Epithelial cell of esophagus (primary cell): ENCODE measurements around a stretch of chr22.

- RRBS: no CpG with 5 or more reads among the region's 12 CpGs
Measured at GRCh38 chr22:41825950-41827103, 6.6 kb upstream of the SREBF2 start.

DNA sequence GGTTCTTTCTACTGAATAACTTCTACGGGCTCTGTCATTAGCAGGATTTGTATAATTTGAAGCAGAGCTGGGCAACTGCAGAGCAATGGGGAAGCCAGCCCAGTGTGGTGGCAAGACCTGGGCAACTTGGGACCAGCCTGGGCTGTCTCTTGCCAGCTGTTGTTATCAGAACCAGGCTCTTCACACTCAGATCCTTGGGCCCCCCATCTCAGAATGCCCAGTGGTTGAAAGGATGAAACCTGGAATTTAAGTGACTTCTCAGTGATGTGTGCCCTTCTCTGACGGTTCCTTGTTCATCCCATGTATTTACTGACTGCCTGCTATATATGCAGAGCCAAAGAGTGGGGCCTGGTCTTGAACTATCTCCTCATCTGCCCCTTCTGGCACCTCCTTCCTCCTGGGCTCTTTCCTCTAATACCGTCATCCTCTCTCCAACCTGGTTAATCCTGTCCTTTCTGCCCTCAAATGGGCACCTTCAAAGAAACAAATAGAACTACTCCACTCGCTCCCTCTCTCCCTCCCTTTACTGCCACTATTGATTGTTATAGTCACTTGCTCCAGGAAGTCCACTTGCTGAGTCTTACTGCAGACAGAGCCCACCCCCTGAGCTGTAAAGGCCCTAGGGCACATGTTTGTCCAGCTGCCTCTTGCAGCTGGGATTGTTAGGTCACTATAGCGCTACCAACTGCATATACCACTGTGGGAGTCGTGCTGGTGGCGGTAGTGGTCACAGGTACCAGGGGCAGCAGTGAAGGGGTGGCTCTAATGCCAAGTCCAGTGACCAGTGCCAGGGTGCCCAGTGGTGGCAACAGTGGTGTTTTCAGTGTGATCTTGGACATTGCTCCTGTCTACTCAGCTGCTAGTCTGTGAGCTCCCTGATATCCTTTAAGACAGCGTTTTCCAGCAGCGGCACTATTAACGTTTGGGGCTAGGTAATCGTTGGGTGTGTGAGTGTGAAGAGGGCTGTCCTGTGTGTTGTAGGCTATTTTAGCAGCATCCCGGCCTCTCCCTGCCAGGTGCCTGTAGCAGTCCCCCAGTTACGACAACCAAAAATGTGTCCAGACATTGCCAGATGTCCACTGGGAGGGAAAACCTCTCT is 4.5 kb upstream of the SREBF2 start:
- RRBS: no CpG with 5 or more reads among the region's 13 CpGs

DNA sequence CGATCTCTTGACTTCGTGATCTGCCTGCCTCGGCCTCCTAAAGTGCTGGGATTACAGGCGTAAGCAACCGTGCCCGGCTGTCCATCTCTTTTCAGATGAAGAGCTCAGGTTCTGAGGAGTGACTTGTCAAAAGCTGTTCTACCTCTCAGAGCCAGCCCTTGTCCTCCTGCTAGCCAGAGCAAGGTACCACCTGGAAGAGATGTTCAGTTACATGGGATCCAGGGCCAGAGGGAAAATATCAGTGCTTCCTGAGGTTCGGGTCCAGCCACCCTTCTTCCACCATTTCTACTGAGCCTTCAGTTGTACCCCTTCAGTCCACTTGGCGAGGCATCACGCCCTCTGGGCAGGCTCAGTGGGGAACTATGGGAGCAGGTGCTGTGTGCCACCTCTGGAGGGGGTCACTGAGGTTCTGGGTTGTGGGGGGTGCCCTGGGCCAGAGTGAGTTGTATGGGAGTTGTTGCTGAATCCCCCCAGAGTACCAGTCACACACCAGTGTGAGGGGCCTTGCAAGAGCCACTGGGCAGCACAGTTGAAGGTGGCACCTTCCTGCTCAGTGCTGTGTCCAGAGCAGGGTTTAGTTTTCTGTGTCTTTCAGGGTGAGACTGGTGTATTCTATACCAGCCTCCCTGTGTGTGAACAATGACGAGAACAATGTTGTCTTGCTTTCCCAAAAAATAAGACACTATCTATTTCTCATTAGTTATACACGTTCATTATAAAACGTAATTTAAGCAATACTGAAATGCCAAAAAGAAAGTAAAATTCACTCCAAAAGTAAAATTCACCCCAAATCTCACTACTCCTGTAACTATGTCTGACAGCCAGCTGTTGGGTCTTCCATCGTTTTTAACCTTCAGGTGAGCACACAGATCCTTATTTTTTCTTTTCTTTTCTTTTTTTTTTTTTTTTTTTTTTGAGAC is 2.7 kb upstream of the SREBF2 start:
- RRBS: no CpG with 5 or more reads among the region's 13 CpGs

DNA sequence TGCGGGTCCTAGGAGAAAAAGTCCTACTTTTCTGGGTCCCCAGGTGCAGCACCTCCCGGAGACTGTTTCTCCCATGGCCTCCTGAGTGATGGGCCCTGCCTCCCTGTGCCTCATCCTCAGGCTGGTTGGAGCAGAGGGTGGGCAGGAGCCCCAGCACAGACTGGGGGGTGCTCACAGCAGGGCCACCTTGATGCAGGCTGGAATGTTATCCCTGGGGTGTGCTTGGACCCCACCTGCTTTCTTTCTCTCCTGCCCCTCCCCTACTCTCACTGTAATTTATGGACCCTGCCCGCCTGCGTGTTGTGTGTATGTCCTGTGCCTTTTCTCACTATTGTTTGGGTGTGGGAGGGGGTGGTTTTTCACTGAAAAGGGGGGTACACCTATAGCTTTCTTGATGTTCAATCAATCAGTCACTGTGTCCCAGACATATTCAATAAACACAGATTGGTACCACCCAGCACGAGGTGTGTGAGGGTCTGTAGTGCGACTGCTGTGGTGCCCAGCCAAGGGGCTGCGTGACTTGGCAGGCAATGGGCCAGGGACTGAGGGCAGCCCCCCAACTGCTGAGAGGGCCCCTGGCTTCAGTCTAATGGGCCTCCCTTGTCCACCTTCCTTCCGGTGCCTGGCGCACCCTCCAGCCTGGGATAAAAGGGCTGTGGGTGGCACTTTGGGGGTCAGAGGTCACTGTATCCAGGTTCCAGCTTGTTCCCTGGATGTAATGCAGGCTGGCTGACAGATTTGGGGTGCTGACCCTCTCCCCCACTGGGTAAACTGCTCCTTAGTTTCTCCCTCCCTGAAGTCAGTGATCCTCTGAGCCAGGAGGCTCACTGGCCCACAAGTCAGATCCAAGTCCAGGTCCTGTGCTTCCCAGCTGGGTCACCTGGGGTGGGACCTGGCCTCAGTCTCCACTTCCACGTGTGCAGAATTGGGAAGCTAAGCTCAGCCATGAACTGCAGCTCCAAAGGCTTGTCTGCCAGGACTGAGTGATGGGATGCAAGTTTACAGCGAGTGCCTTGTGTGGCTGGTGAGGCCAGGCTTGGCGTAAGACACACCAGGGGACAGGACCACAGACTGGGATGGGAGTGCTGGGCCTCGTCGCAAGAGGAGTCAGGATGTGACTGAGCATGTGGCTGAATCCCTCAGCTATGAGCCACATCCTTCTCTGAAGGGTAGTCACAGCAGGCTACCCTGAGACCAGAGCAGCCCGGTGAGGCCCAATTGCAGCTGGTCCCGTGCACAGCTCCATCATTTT is 7.6 kb downstream of the SHISA8 start:
- RRBS: no CpG with 5 or more reads among the region's 16 CpGs

- RRBS: no CpG with 5 or more reads among the region's 6 CpGs
Measured at GRCh38 chr22:41939491-41939801, 7.5 kb downstream of the CENPM start.

DNA sequence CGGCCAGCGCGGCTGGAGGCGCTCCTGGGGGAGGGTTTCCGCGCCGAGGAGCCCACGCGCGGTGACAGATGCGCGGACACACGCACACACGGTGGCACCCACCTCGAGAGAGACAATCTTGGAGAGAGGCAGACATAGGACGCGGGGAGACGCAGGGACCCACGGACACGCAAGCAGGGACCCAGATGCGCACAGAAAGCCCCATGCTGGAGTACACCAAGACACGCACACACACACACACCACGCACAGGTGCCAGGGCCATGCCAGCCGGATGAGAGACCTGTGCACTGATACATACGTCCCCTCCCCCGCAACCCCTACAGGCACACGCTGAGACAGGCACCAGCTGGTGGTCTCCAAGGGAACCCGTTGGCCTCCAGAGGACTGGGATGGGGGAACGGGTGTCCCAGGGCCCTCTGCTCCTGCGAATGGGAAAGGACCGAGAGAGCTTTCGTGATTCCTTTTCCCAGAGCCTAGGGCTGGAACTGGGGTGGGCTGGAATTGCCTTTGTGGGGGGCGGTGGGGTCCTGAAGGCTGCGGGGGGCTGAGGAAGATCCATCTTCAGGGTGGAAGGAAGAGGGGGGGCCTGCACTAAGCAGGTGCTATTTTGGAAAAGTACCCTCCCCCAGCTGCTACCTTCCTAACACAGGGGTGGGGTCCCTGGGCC is 8.0 kb downstream of the SEPTIN3 start:
- RRBS: no CpG with 5 or more reads among the region's 34 CpGs

DNA sequence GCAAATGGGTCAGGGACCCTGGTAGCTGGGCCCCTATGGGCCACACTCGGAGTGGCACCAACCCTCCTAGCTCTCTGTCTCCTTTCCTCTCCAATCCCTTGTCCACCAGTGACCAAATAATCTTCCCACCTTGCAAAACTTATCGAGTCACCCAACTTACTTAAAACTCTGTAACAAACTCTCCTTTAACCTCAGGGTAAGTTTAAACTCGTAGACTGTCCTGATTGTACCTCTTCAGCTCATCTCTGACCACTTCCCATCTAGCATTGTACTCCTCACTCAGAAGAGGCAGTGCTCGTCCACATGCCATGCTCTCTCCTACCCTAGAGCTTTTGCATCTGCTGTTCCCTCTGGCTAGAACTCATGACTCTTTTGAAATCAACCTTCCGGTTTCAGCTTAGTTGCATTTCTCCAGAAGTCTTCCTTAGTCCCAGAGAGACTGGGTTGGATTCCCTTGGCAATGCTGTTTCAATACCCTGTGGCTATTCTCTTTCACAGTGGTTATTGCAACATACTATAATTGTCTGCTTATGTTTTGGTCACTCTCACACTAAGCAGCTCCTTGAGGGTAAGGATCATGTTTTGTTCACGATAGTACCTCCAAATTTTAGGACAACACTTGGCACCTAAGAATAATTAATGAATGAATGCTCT is 14.2 kb downstream of the SEPTIN3 start:
- RRBS: no CpG with 5 or more reads among the region's 6 CpGs

GRCh38 chr22:42273547-42274525 is 3.4 kb upstream of the TCF20 start:
- RRBS: no CpG with 5 or more reads among the region's 16 CpGs

GRCh38 chr22:42298748-42299146 is 28.3 kb upstream of the TCF20 start:
- RRBS: 53% methylated on average over 4 of the region's 8 CpGs

- RRBS: no CpG with 5 or more reads among the region's 14 CpGs
Measured at GRCh38 chr22:42300562-42301552, 30.4 kb upstream of the TCF20 start.

DNA sequence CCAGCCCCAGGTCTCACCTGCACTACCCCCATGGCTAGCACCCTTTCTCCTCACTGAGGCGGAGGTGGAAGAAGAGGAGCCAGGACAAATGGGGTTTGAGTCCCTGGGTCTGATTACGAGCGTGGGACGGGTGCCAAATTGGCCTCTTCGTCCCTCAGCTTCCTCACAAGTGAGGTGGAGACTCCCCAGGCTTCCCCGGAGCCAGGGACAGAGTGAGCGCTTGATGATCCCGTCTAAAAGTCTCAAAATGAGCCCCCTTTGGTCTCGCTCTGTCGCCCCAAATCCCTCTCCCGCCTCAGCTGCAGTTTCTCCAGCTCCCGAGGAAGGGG is 64.1 kb downstream of the NFAM1 start:
- RRBS: no CpG with 5 or more reads among the region's 12 CpGs

DNA sequence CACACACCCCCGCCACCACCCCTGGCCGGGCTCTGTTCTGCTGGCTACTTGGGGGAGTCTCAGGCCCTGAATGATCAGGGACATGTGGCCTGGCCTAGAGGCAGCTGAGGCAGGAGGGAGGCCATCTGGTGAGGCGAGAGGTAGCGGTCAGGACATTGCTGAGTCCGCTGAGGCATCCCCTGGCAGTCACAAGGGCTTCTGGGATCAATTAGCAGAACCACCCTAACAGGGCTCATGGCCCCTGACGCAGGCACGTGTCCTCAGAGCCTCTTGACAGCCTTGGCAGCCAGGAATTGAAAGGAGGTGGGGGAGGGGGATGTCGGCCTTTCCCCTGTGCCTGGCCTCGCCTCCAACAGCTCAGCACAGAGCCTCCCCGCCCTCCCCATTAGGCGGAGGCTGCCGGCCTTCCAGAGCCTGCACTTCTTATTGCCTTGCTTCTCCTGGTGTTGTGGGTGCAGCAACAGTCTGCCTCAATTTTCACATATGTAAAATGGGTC is 55.5 kb downstream of the NFAM1 start:
- RRBS: no CpG with 5 or more reads among the region's 12 CpGs

GRCh38 chr22:42440059-42440561 is 7.9 kb upstream of the NFAM1 start:
- RRBS: no CpG with 5 or more reads among the region's 10 CpGs

DNA sequence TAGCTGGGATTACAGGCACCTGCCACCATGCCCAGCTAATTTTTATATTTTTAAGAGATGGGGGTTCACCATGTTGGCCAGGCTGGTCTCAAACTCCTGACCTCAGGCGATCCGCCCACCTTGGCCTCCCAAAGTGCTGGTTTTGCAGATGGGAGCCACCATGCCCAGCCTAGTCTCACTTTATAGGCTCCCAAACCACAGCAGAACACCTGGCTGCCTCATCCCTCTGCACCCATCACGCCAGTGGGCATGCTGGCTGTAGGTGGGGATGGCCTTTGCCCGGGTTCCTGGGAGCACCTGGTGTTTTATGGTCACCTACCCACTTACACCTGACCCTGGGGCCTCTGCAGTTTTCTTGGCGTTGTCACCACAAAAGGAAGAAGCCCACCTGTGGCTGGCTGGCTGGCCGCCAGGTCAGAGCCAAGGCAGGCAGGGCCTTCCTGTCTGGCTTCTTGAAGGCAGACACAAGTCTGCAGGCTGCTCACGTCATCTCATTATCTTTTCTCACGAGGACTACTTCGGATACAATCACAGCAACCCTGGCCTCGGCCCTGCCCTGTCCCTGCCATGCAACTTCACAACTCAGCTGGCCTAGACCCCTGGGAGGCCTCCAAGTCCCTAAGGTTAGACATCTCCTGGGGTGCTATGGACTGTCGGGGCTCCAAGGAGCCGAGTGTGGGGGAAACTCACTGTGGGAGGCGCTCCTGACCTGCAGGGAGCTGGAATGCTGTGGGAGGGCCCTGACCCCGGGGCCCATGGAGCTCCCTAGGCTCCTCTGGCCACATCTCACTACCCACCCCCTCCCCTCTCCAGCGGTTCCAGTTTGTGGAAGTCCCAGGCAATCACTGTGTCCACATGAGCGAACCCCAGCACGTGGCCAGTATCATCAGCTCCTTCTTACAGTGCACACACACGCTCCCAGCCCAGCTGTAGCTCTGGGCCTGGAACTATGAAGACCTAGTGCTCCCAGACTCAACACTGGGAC is 8.0 kb downstream of the RRP7A start:
- RRBS: no CpG with 5 or more reads among the region's 18 CpGs

- RRBS: no CpG with 5 or more reads among the region's 13 CpGs
Measured at GRCh38 chr22:42577670-42578179, 24.0 kb downstream of the SERHL2 start.

- RRBS: no CpG with 5 or more reads among the region's 22 CpGs
Measured at GRCh38 chr22:42581391-42581835, 27.7 kb downstream of the SERHL2 start.

DNA sequence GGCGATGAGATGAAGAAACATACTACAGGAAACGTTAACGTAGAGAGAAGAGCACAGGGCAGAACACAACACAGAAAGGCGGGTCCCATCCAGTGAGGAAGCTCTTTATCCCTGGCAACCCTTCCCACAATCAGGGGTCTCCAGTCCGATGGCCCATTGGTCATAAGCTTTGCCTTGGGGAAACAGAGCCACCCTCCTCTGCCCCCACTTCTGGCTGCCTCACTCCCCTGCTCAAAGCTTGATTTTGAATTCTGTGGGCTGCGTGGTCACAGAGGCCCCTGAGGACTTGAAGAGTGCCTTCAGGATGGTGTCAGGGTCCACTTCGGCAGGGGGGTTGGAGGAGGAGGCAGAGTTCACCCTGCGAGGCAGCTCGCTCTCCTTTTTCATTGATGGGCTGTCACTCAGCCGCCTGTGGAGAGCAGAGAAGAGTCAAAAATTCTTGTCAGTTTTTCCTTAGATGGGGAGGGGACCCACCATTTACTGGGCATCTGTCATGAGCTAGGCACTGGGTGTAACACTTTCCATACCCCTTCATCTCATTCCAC is 29.1 kb downstream of the POLDIP3 start:
- RRBS: no CpG with 5 or more reads among the region's 10 CpGs

DNA sequence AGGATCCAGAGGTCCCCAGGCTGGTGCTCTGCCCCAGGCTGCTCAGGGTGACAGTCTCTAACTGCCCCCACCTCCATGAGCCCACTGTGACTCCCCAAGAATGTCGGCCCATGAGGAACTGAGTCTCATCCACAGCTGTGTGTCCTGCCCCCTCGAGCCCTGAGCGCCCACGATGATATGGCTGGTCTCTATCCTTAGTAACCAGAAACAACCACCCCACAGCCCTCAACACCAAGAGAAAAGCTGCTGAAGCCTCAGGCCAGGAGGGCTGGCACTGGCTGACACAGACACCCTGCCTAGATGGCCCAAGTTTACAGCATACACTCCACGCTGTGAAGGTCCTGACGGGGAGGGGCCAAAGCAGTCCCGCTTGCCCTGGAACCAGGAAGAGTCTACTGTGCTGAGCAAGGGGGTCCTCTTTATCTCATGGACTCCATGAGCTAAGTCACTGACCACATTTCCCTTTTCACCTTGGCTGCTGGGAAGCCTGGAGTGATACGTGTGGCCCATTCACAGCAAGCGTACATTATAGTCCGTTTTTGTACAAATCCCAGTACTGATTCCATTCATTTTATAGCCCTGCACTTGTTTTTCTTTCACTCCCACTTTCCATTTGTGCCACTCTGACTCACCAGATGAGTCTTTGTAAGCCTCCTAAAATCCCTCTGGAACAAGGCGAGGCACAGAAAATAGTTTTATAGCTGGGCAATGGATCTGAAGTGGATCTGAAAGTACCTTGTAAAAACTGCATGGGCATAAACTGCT is 5.9 kb upstream of the POLDIP3 start:
- RRBS: no CpG with 5 or more reads among the region's 11 CpGs

- RRBS: 90% methylated on average over 2 of the region's 16 CpGs
Measured at GRCh38 chr22:42623328-42623660, 8.6 kb upstream of the POLDIP3 start.

DNA sequence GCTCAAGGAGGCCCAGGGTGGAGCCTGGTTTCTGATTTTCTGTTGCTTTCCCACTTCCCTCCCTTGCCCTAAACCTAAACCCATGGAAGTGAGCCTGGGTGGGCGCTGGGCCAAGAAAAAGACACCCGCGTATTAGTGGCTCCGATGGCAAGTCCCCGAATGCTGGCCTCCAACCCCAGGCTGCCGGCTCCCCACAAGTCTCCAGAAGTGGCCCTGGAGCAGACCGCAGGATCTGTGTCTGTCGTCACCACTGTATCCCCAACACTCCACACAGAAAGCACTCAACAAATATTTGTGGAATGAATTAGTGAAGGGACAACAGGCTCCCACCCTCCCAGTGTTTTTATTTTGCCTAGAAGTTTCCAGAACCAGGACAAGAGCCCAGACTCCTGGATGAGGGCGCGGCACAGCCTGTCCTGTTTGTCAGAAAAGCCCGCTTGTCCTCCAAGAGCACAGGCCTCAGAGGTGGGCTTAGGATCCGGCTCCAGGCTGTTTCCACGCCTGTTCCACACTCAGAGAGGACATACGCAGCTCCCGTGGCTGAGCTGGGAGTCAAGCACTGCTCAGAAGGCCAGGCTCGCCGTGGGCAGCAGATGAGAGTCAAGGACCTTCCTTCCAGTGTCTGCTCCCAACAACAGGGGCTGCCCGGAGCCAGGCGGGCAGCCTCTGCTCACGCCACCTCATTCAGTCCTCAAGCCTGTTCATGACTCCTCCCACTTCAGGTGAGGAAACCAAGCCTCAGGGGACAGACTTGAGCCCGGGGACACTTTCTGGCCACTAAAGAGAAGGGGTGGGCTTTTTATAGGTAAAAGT is 4.0 kb downstream of the CYB5R3 start:
- RRBS: no CpG with 5 or more reads among the region's 21 CpGs